SUDHL5 (cell line): Measurements from ENCODE around the gene SHANK2.

DNA sequence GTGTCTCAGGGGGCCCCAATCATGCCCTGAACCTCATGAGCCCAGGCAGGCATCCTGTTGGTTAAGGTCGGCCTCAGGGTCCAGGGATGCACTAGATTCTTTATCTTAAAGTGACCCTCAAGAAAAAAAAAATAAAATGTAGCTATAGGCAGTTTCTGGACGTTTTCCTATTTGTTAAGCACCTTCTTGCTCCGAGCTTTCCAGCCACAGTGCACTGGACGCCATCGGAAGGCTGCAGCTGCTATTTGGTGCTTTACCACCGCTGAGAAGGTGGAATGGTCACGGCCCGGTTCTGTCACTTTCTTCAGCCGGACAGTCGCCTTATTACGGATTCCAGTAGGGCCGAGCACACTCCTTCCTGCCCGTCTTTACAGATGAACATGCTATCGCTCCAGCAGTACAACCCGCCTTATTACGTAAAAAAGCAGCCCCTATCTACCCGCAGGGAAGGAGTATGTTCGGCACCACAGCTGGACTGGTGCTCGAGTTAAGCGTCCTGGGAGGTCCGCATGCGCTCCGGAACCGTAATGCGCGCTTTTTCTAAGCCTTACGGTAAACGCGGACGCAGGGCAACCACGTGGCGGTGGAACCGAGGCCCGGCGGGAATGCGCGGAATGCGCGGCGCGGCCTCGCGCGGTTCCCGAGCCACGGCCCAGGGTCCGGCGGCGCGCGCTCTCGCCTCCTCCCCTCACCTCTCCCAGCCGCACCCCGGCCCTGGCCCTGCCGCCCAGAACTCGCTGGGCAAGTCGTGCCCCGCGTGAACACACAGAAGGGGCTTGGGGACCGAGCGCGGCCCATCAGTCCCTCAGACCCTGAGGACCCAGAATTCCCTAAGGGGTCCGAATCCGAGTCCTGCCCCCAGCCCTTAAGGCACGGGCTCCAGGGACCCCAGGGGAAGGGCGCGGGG lies 4.6 kb upstream of the CCND1 start:
- PRO-cap, result no peak

- PRO-cap, result no peak
Measured at GRCh38 chr11:69641820-69642425, 967 bp downstream of the CCND1 start.

DNA sequence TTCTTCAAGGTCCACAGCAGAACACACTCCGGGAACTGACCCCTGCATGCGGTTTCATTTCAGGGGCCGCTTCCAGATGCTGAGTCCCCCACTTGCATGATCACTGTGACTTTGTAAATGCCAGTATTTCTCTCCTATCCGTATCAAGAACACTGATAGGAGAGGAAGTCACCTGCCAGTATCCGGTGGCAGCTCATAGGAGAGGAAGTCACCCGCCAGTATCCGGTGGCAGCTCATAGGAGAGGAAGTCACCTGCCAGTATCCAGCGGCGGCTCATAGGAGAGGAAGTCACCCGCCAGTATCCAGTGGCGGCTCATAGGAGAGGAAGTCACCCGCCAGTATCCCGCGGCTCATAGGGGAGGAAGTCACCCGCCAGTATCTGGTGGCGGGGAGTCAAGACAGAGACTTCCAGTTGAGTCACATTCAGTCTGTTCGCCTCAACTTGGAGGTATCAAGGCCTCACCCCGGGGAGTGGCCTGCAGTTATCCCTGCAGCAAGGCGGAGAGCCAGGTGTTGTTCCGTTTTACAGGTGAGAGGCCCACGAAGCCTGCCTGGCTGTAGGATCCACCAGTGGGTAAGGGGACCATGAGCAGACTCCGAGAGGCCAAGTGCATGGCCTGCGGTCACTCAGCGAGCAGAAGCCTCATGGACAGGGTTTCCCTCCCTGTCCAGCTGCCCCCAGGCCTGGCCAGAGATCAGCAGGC lies 8.4 kb upstream of the FGF19 start:
- PRO-cap, result no peak

DNA sequence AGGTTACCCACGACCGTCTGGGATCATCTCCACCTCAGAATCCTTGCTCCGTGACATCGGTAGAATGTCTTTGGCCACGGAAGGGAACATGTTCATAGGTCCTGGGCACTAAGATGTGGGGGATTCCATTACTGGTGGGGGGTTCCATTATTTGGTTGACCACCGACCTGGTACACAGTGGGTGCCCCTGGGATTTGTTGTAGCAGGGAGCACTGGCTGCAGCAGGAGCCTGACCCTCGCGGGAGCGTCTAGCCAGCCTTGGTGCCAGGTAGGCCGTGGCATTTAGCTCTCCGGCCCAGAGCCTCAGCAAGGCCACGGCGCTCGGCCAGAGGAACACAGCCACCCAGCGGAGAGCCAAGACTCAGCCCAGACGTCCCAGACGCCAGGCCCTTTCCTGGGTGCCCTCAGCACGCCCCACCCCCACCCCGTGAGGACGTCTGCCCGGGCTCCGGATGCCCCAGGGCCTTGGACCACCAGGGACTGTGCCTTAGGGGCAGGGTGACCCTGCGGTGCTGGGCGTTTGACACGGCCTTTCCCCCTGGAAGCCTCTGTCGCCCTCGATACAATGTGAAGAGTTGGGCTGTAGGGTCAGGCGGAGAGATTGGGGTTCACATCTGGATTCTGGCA lies 99.0 kb upstream of the FGF3 start:
- PRO-cap, result no peak

DNA sequence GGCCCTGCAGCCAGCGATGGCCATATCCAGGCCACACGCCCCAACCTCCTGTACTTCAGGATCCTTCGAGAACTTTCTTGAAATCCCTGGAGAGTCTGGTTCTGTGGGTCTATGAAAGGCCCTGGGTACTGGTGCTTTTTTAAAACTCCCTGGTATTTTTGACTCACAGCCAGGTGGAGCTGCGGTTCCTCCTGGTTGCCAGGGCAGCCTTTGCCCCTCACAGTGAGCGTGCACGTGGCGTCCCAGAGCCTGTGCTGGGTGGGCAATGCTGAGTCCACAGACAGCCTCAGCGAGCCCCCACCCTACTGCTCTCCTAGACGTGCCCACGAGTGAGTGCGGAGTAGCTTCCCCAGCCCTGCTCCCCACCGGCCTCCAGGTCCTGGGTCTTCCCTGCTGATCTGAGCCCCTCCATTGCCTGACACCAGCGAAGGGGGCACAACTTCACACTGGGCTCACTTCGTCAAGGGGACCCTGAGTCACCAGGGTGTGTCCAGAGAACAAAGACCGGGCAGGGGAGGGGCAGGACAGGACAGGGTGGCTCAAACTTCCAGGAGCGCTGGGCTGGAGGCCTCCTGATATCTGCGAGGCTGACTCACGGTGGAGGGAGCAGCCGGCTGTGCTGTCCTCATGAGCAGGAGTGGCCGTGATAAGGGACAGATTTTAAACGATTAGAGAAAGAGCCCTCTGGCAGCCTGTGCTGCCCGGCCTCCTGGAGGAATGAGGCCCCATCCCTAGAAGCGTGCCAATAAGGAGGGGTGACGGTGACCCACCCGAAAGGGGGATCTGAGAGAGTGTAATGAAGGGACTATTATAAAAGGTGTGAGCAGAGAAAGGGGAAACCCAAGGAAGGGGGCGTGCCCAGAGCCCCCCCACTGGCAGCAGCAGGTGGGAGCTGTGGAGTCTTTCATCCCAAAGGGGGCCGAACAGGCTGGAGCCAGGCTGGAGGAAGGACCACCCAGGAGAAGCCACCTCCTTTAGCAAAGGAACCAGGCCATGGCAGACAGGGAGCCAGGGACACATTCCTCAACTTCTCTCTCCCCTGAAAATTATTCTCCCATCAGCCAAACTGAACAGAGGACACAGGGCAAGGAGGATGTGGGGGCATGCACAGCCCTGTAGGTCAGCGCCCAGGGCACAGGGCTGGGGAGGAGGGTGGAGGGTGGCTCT lies 129.3 kb upstream of the FGF3 start:
- PRO-cap, result no peak

GRCh38 chr11:69949306-69949812 lies 128.8 kb upstream of the ANO1 start:
- PRO-cap, result no peak

GRCh38 chr11:70090810-70091627 lies 12.9 kb downstream of the ANO1 start:
- PRO-cap, result no peak

DNA sequence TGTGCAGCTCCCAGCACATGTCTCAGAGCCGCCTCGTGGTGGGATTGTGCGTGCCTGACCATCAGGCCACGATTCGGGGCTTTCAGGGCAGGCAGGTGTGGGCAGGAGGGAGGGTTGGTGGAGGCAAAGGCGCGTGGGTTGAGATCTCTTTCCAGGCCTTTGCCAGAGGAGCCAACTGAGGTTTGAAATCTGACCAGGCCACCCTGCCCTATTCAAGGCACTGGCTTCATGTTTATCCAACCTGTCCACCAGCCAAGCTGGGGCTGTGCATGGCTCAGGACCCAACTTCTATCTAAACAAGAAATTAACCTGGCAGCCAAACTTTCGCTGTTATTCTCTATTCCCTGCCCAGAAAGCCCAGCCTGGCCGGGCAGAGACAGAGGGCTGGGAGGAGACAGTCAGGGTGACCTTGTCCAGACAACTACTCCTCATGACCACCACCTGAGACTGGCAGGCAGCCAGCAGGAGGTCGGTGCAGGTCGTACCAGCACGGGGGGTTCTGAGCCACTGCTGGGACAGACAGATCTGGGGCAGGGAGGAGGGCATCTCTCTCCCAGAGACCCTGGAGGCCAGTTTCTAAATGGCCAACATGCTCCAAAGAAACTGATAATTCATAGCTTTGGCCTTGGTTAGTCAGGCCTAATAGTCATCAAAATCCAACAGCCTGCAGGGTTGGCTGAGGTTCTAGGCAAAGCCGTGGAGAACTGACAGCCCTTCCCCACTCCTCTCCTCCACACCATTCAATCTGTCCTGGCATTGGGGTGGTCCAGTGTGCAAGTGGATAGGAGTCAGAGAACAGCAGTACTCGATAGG lies 28.2 kb downstream of the ANO1 start:
- PRO-cap, result no peak

DNA sequence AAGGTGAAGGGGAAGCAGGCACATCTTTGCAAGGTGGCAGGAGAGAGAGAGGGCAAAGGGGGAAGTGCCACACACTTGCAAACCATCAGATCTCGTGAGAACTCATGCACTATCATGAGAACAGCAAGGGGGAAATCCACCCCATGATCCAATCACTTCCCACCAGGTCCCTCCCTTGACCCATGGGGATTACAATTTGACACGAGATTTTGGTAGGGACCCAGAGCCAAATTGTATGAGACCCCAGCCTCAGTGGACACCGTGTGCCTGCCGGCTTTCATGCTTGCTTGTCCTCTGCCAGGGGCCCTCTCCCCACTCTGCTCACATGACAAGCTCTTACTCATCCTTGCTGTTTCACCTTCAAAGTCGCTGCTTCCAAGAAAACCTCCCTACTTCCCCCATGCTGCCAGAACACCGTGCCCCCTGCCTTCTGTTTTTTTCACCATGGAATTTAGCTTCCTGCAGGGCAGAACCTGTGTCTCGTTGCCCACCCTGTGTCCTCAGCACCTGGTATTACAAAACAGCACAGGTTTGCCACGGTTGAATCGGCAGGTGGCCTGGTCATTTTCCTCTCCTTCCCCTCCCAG lies 23.2 kb upstream of the PPFIA1 start:
- PRO-cap, result no peak

- PRO-cap, result no peak
Measured at GRCh38 chr11:70370982-70371849, 27.1 kb upstream of the CTTN start.

DNA sequence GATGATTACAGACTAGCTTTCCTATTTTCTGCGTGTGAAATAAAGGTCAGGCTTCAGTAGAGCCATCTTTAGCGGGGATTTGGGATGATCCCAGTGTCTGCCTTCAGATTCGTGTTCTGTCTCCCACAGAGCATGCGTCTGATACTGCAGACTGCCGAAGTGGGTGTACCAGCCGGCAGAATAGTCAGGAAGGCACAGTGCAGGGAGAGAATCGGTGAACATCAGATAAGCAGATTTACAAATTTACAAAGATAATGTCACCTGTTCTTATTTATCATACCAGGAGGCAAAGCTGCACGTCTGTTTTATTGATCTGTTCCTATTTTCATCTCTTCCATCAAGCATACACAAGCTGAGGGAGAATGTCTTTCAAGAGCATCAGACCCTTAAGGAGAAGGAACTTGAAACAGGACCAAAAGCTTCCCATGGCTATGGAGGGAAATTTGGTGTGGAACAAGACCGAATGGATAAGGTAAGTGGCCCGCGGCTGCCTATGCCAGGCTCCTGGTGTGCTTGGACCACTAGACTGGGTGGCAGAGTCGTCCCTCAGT lies 11.2 kb downstream of the CTTN start:
- PRO-cap, result no peak

- PRO-cap, result no peak
Measured at GRCh38 chr11:70471153-70471941, 73.0 kb downstream of the CTTN start.

DNA sequence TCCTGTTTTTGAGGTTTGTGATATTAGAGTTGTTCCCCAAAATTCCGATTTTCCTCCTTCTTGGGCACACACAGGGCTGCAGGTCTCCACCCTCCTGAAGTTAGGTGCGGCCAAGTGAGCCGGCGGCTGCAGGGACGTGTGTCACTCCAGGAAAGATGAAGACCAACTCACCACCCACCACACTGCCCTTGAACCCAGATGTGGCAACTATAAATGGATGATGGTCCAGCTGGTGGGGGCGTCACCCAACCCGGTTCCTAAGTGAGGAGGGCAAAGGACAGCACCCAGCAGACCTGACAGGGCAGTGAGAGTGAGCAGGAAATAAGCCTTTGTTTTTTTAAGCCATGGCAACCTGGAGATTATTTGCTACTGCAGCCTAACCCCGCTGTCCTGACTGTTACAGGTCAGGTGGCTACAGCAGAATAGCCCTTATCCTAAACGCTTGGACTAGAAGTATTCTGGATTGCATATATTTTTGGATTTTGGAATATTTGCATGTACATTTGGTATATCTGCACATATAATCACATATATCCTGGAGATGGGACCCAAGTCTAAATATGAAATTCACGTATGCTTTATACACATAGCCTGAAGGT lies 228.9 kb downstream of the CTTN start:
- PRO-cap, result no peak

GRCh38 chr11:70732767-70733187 lies 334.4 kb downstream of the CTTN start:
- PRO-cap, result no peak

DNA sequence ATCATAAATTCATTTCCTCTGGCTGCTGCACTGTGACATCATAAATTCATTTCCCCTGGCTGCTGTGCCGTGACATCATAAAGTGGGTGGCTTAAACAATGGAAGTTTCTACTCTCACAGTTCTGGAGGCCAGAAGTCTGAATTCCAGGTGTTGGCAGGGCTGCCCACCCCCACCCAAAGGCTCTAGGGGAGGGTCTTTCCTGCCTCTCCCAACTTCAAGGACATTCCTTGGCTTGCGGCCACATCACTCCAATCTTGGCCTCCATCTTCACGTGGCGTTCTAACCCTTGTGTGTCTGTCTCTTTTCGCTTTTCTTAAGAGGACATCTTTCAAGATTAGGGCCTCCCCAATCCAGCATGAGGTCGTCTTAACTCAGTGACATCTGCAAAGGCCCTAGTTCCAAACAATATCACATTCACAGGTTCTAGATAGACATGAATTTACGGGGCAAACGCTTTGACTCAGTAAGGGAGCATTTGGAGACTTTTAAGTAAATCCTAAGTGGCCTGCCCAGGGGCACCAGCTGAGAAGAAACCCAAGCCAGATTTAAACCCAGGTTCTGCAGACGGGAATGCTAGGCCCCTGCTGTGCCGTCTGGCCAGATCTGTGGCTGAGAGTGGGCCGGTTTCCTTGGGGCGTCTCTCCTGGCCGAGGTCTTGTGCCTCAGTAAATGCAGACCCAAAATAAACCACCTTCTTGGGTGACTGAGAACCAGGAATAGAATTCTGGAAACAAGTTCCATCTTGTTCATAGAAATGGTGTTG lies 300.6 kb downstream of the SHANK2 start:
- PRO-cap, result no peak

- PRO-cap, result no peak
Measured at GRCh38 chr11:71252305-71253136, at the start of gene SHANK2. SHANK2 (minus strand) TSS chr11:71252577.

GRCh38 chr11:71656419-71656821 lies 73.7 kb upstream of the KRTAP5-11 start:
- PRO-cap, result no peak

DNA sequence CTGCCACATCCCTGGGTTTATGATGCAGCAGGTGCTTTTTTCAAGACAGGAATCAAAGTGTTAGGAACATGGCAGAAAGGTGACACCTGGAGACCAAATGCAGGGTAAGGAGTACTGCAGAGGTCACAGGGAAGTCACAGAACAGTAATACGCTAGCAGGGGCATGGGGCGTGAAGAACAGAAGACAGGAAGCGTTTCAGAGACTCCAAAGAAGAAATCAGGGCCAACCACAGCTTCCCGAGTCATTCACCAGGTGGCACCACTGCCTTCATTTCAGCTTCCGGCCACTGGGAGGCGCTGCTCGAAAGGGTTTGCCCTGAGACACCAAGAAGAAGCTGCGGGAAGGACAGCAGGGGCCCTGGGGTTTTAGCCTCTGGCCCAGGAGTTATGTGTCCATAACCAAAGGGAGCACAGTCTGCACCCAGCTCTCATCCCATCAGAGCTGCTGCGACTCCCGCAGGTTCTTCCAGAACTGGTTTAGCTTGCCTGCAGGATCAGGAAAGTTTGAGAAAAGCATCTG lies 32.7 kb upstream of the DEFB108B start:
- PRO-cap, result no peak

DNA sequence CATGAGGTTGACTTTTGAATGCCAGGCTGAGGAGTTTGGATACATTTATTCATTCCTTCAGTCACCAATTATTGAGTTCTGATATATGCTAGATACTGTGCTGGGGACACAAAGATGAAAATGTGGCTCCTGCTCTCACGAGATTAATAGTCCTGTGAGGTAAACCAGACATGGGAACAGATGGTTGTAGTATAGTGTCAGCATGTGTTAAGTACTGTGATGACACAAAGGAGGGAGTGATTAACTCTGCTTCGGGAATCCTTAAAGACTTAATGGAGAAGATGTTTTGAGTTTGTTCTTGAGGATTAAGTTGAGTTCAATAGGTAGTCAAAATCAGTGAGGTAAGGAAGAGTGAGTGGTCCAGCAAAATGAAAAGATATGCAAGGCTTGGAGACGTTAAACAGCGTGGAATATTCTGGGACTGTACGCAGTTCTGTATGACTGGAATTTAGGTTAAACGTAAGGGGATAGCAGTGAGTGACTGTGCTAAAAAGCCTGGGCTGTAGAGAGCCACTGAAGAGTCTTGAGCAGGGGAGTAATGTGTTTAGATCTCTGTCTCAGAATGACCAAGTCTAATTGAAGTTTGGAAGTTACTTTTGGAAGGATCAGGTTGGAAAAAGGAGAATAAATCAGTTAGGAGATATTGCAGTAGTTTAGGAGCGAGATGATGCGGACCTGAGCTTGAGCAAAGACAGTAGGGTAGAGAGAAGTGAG lies 11.9 kb downstream of the RNF121 start:
- PRO-cap, result no peak

- PRO-cap, result no peak
Measured at GRCh38 chr11:72069707-72070410, 10.5 kb downstream of the NUMA1 start.